ENCODE data around the gene MAP2K2.

DNA sequence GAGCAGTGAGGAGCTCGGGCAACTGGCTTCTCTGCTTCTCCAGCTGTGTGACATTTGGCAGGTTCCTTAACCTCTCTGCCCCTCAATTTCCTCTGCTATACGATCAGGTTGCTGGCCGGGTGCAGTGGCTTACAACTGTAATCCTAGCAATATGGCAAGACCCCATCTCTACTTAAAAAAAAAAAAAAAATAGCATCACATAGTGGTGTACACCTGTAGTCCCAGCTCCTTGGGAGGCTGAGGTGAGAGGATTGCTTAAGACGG is 41.4 kb downstream of the SMIM24 start:
- PRO-cap: no peak

- PRO-cap: no peak
Measured at GRCh38 chr19:3457396-3457742, 23.0 kb downstream of the SMIM24 start.

- PRO-cap: no peak
Measured at GRCh38 chr19:3463547-3464290, 16.6 kb downstream of the SMIM24 start.

GRCh38 chr19:3491065-3491642 is 7.9 kb upstream of the SMIM44 start:
- PRO-cap: no peak

GRCh38 chr19:3510909-3511254 is 4.8 kb downstream of the FZR1 start:
- PRO-cap: no peak

GRCh38 chr19:3528856-3529554 is 10.0 kb upstream of the TEKTIP1 start:
- PRO-cap: no peak

- PRO-cap: no peak
Measured at GRCh38 chr19:3608085-3609115, 1.7 kb upstream of the TBXA2R start.

DNA sequence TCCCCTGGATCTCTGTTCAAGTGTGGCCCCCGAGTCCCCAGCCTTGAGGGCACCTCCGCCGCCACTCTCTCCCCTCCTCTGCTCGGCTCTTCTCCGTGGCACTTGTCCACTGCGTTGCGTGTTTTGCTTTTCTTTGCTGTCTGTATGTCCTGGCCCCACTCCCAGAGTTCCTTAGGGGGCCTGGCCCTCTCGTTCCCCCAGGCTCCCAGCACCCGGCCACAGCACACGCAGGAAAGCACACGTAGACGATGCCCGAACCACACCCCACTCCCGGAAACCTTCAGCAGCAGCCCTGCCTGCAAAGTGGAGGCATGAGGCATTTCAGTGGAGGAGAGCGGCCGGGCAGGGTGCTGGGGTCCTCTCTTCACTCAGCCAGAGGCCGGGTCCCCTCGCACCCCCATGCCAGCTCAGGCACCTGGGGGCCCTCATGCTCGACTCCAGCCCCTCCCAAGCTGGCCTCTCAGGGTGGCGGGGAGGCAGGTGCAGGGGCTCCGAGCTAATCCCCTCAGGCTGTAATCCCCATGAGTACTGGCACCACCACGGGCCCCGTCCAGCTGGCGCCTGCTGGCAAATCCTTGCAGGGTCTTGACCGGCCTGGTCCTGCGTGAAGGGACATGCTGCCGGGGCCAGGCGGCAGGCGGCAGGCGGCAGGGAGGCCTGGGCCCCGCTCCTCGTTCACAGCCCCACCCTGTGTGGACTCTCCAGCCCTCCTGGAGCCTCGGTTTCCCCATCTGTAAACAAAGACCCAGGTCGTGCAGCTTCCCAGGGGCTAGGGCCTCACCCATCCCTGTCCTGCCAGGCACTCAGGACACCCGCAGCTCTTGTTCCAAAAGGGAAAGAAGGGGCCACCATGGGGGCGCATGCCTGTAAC is 7.1 kb downstream of the PIP5K1C start:
- PRO-cap: no peak

- PRO-cap: bidirectional peak, plus-strand start at chr19:3968965, minus-strand start at chr19:3968784
Measured at GRCh38 chr19:3968578-3969079, 2.3 kb downstream of the DAPK3 start.

GRCh38 chr19:3969357-3970245 is 1.3 kb downstream of the DAPK3 start:
- PRO-cap: unidirectional peak, plus-strand start at chr19:3969579

GRCh38 chr19:3975667-3976839 is 5.2 kb upstream of the DAPK3 start:
- PRO-cap: no peak

GRCh38 chr19:3982086-3982515 is 3.2 kb downstream of the EEF2 start:
- PRO-cap: no peak

DNA sequence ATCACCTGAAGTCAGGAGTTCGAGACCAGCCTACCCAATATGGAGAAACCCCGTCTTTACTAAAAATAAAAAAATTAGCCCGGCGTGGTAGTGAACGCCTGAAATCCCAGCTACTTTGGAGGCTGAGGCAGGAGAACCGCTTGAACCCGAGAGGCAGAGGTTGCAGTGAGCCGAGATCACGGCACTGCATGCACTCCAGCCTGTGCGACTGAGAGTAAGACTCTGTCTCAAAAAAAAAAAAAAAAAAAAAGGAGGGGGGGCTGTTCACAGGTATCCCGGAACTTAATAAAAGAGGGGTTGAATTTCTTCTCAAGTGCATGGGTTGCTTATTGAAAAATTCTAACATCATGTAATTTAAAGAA is 2.0 kb upstream of the EEF2 start:
- PRO-cap: no peak

DNA sequence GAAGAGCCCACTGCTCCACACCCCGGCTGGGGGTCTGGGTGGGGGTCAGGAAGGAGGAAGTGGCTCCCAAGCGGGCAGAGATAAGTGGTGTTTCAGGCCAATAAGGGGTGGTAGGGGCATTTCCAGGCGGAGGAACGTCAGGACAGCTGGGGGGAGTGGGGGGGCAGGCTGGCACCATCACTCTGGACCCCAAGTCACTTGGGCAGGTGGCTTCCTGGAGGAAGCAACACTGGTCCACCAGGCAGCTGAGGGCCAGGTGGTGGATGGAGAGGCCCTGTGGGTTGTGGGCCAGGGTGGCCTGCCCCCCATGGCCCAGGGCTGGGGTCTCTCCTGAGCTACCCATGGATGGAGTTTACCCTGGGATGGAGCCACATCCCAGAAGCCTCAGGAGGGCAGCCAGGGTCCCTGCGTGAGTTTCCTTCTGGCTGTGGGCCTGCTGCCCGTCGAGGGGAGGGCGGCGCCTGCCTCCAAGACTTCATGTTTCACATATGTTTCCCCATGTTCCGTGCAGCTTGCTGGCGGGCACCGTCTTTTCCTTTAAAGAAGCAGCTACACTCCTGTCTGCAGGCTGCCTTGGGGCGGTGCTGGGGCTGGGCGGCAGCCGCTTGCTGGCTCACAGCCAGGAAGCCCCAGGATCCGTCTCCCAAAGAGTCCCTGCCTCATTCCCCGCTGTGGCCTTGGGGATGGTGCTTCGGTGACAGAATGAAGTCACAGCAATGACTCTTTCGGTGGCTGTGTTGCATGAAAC is 24.7 kb downstream of the PIAS4 start:
- PRO-cap: no peak

GRCh38 chr19:4042296-4043153 is 24.2 kb downstream of the ZBTB7A start:
- PRO-cap: no peak

GRCh38 chr19:4044061-4044875 is 22.4 kb downstream of the ZBTB7A start:
- PRO-cap: no peak

- PRO-cap: no peak
Measured at GRCh38 chr19:4046940-4047469, 19.7 kb downstream of the ZBTB7A start.

- PRO-cap: no peak
Measured at GRCh38 chr19:4060361-4061025, 6.2 kb downstream of the ZBTB7A start.

DNA sequence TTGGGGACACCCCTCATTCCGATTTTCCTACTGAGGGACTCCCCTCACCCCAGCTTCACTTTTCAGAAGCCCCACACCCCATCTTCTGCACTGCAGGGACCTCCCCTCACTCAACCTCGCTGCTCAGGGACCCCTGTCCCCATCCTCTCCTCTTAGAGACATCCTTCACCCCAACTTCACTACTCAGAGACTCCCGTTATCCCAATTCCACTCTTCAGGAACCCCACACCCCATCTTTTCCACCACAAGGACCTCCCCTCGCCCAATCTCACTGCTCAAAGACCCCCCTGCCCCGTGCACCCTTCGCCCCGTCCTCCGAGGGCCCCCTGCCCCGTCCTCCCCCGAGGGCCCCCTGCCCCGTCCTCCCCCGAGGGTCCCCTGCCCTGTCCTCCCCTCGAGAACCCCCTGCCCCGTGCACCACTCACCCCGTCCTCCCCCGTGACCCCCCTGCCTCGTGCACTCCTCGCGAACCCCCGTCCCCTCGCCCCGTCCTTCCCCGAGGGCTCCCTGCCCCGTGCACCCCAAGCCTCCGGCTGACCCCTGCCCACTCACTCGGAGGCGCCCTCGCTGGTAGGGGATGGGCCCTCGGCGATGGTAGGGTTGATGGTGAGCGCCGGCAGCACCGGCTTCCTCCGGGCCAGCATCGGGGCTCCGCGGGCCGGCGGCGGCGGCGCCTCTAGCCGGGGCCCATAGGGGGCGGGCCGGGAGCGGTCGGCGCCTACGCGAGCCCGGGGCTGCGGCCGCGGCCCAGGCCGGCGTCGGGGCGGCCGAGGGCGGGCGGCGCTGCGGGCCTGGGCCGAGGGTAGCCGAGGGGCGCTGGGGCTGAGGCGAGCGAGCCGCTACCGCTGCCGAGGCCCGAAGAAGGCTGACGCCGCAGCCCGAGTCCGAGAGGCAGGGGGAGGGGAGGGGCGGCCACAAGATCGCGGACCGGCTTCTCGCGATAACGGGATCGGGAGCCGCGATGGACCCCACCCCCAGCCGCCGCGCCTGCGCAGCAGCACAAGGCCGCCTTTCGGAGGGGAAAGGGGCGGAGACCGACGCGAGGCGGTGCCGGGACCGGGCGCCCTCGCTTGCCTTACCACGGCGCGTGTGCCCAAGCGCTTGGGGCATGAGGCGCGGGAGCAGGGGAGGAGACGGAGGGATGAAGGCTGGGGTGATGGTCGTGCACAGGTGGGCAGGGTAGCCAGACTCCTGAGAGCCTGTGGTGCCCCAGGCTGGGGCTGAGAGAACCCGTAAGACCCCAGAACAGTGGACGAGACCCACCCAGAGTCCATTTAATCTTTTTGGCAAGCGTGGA is at the start of gene MAP2K2:
MAP2K2 (minus strand) TSS at position 891 of the 1,297 bp plus-strand sequence.
- PRO-cap: bidirectional peak, plus-strand start at position 1,037 of the sequence, minus-strand start at position 857 of the sequence

- PRO-cap: no peak
Measured at GRCh38 chr19:4154587-4155252, 1.3 kb downstream of the CREB3L3 start.